ENCODE measurements around the gene CKMT2.

DNA sequence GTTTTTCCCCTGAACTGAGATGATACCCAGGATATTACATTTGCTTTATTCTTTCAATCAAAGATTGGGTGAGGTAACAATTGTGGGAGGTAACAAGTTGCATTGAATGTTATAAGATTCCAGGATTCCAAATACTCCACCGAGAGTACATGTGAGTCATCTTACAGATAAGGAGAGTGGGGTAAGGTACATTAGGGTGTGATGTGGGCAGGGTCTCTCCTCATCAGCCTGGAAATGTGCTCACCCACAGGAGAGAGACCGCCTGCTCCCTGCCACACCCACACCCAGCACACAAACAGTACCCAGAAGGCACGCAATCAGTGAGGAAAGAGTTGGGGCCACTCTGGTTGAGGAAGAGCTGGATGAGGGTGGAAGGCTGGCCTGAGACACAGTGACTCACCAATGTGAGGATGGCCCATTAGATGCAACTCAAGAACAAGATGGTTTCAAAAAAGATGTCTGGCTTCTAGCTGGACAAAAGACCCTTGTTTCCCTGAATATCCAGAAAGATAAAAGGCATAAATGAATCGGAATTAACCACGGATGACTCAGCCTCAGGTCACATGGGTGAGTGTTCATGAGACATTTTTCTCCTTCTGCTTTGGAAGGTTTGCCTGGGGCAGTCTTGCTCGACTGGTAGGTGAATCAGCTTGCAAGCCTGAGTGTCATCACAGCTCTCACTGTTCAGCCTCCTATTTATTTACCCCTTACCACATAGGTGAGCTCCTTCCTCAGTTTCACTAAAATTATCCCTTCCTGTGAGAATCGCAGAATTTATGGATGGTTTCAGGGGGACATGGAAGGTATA, 51.1 kb upstream of the LHFPL2 start:
- PRO-cap, result no peak
- RAMPAGE, long total RNA, 5 experiments, result no peak in any of the 5 experiments
- RRBS, result no CpG with 5 or more reads among the region's 7 CpGs

GRCh38 chr5:79236258-79236974, 485 bp downstream of the JMY start:
- PRO-cap, result unidirectional peak, plus-strand start at chr5:79236471; bidirectional peak, plus-strand start at chr5:79236559, minus-strand start at chr5:79236538
- RAMPAGE, long total RNA, 5 experiments, result no peak in any of the 5 experiments
- RRBS, result 1% methylated on average over 48 of the region's 98 CpGs

DNA sequence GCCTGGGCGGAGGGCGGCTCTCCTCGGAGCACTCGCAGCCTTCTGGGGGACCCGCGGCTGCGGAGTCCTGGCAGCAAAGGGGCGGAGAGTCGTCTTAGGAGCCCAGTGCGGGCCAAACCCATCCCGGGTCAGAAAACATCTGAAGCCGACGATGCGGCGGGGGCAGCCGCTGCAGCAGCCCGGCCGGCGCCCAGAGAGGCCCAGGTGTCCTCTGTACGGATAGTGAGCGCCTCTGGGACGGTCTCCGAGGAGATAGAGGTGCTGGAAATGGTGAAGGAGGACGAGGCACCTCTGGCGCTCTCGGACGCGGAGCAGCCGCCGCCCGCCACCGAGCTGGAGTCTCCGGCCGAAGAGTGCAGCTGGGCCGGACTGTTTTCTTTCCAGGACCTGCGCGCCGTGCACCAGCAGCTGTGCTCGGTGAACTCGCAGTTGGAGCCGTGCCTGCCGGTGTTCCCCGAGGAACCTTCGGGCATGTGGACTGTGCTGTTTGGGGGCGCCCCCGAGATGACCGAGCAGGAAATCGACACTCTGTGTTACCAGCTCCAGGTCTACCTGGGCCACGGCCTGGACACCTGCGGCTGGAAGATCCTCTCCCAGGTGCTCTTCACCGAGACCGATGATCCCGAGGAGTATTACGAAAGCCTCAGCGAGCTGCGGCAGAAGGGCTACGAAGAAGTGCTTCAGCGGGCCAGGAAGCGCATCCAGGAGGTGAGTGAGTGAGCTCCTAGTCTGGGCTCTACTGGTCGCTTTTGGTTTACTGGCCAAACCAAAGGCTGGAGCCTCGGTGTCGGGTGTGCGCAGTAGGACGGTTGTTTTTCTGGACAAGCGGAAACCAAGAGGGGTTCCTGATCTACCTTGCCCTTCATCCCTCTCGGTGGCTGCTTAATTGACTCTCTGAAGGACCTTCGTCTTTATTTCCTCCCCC, 1.3 kb downstream of the JMY start:
- PRO-cap, result bidirectional peak, plus-strand start at position 131 of the sequence, minus-strand start at position 44 of the sequence; unidirectional peak, minus-strand start at position 355 of the sequence; unidirectional peak, minus-strand start at position 431 of the sequence
- RAMPAGE, long total RNA, 5 experiments, result start-site peak on the plus strand in 3 of 5 experiments, centred at positions 115 to 486 of the sequence, 6 to 31 reads per replicate
- RRBS, result 2% methylated on average over 15 of the region's 67 CpGs

DNA sequence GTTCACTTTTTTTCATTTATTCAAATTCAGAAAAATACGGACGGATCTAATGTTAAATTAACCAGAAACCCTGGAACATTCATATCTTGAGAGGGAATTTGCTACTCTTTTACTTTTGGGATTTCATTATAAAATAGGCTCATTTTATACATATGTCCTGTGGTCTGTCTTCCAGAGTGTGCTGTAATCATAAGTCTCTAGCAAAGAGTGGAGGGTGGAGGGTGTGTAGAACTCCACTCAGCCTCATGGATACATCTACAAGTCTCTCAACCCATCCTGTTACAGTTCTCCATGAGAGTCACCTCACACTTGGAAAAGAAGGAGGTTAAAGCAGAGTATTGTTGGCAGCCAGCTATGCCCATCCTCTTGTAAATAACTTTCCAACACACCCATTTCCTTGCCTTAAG, 87.7 kb downstream of the JMY start:
- PRO-cap, result no peak
- RAMPAGE, long total RNA, 5 experiments, result start-site peak on the plus strand in 1 of 5 experiments, centred at position 80 of the sequence, 12 reads per replicate
- RRBS, result no CpG with 5 or more reads among the region's 2 CpGs

DNA sequence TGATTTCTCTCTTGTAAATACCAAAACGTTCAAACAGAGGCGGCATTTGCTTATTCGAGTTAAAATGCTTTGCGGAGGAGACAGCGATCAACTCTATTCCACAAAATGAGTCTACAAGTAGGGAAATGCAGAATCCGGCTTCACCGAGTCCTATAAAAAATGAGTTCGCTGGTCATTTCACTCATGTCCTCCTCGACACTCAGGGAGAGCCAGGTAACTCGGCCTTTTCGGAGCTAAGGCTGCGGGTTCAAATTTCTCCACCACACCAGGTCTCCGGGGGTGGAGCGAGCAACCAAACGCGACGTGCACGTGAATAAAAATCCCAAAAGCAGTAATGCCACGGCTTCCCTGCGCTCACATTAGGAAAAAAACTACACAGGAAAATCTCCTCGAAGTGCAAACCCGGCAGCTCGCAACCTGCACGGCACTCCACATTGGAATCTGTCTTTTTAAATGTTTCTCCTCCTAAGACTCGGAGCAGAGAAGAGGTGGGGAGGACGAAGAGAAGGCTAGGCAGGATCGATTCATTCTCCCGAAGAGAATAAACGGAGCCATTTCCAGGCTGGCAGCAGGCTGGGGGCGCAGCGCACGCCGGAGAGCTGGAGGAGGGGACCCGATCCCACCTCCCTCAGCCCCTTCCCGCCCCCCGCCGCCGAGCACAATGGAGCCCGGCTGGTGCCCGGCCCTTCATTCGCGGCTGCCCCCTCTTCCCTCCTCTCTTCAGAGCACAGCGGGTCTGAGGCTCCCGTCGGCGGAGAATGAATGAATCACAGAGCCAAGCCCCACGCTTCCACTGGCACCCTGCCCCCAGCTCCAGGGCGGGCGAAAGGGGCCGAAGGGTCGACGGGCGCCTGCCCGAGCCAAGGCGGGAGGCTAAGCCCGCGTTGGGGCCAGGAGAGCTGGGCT, 736 bp downstream of the HOMER1 start:
- PRO-cap, result bidirectional peak, plus-strand start at position 480 of the sequence, minus-strand start at position 428 of the sequence
- RAMPAGE, long total RNA, 5 experiments, result start-site peak on the minus strand in 2 of 5 experiments, centred at positions 99 to 280 of the sequence, 10 to 20 reads per replicate
- RRBS, result 2% methylated on average over 16 of the region's 57 CpGs

GRCh38 chr5:79515147-79515287, 1.1 kb upstream of the HOMER1 start:
- PRO-cap, result no peak
- RAMPAGE, long total RNA, 5 experiments, result no peak in any of the 5 experiments
- RRBS, result no CpG with 5 or more reads among the region's 1 CpG

DNA sequence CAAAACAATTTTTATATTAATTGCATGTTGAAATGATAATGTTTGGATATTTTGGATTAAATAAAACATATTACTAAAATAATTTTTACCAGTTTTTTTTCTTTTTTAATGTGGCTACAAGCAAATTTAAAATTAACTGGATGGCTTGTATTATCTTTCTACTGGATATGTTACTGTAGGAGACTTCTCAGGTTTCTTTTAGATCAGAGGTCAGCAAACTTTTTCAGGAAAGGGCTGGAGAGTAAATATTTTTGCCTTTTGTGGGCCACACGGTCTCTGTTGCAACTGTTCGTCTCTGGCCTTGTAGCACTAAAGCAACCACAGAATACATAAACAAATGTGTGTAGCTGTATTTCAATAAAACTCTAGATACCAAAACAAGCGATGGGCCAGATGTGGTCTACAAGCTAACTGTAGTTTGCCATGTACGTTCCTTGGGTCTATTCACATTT, 32.7 kb upstream of the HOMER1 start:
- PRO-cap, result no peak
- RAMPAGE, long total RNA, 5 experiments, result no peak in any of the 5 experiments
- RRBS, result no CpG with 5 or more reads among the region's 4 CpGs

DNA sequence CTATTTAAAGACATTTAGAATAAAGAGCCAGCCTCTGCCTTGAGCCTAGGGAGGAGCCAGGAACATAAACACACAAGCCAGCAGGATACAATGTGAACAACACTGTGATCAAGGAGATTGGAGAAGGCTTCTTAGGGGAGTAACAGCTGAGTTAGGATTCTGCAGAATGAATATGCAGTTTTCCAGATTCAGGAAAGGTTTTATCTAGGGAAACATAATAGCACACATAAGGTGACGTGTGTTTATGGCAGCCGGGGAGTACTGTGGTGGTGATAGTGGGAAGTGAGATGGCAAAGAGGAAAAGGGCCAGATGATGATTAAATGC, 33.2 kb upstream of the HOMER1 start:
- PRO-cap, result no peak
- RAMPAGE, long total RNA, 5 experiments, result no peak in any of the 5 experiments
- RRBS, result no CpG with 5 or more reads among the region's 2 CpGs

- PRO-cap, result no peak
- RAMPAGE, long total RNA, 5 experiments, result start-site peak on the plus strand in 1 of 5 experiments, at chr5:79619737-79620070 at its widest, 9 reads per replicate
- RRBS, result no CpG with 5 or more reads among the region's 4 CpGs
These were observed 7.4 kb downstream of the TENT2 start for GRCh38 chr5:79619524-79620137.

DNA sequence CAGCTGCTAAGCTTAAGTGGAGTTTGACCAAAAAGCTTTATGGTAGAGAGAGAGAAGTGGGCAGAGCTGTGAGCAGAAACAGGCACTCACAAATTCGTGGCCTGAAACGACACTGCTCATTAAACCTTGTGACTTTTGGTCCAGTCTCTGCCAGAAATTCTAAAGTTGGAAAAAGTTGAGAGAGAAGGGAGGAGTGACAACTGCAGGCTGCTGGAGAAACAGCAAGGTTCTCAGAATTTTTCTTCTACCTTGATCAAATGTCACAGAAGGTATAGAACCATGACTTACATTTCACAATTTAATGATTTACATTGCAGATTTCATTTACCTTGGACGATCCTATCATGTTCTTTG, 131.4 kb downstream of the MTX3 start:
- PRO-cap, result no peak
- RAMPAGE, long total RNA, 5 experiments, result no peak in any of the 5 experiments
- RRBS, result no CpG with 5 or more reads among the region's 3 CpGs

DNA sequence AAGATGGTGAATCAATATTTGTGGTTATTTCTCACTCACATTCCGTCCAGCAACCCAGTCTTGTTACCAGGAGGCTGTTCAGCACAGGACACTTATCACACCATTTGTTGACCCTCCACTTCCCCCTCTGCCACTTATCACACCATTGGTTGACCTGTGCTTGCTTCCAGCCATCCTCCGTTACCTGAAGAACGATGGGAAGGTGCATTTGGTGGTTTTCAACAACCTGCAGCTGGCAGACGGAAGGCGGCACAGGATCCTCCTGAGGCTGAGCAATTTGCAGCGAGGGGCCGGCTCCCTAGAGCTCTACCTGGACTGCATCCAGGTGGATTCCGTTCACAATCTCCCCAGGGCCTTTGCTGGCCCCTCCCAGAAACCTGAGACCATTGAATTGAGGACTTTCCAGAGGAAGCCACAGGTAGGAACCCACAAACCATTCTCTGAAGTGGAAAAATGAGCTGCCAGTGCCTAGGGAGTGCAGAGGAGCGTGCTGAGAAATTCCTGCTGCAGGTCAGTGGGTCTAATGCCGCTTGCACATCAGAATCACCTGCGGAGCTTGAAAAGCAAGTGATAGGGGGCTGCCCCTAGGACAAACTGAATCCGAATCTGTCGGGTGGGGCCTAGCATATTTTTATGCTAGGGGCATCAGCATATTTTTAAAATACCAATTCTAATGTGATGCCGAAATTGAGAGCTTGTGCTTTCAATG, 20.6 kb downstream of the THBS4 start:
- PRO-cap, result no peak
- RAMPAGE, long total RNA, 5 experiments, result start-site peak on the plus strand in 1 of 5 experiments, centred at position 281 of the sequence, 12 reads per replicate
- RRBS, result no CpG with 5 or more reads among the region's 14 CpGs

DNA sequence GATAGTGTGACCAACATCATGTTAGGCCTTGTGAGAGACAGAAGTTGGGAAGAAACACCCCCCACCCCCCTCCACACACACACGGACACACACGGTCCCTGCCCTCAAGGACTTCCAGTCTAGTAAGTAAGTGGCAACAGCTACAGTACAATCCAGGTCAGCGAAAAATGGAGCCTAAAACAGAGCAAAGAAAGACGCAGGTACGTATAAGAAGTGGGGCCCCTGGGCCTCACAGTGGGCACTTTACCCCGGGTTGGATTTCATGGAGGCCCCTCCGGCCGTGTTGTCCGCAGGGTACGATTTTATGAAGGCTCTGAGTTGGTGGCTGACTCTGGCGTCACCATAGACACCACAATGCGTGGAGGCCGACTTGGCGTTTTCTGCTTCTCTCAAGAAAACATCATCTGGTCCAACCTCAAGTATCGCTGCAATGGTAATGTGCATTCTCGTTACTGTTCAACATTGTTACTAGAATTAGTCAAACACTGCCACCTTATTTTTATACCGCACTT, 47.0 kb downstream of the THBS4 start:
- PRO-cap, result no peak
- RAMPAGE, long total RNA, 5 experiments, result no peak in any of the 5 experiments
- RRBS, result no CpG with 5 or more reads among the region's 17 CpGs

DNA sequence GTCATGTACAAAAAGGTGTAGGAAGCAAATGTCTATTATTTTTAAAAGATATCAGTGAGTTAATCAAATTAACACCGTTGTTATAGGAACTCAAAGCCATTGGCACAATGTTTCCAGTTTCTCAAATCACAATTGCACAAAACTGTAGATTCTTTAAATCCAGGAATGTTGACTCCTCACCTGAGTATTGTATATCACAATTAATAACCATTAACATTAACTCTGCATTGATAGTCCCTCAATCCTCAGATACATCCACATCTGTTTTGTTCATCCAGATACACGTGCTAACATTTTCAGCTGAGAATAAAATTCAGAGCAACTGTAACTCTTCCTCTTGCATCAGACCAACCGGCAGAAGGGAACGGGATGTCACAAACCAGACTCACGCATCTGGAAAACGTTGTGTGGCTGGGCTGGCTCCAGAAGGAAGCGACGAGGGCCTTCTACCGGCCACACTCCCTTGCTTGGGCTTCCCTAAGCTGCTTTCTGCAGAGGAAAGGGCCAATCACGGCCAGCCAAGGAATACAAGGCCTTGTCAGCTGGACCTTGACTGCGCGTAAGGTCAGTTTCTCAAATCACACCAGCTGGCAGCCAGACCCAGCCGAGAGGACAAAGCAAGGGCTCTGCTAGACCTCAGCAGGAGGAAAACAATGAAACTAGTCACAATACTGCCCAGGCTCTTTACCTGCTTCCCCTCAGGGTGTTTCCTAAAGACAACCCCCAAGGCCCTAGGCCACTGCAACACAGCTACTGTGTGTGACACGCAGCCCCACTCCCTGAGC, 105.9 kb downstream of the THBS4 start:
- PRO-cap, result unidirectional peak, plus-strand start at position 425 of the sequence
- RAMPAGE, long total RNA, 5 experiments, result no peak in any of the 5 experiments
- RRBS, result 34% methylated on average over 5 of the region's 14 CpGs

GRCh38 chr5:80254789-80255441, 933 bp downstream of the SERINC5 start:
- PRO-cap, result unidirectional peak, plus-strand start at chr5:80254926; unidirectional peak, plus-strand start at chr5:80255284
- RAMPAGE, long total RNA, 5 experiments, result no peak in any of the 5 experiments
- RRBS, result no CpG with 5 or more reads among the region's 24 CpGs

DNA sequence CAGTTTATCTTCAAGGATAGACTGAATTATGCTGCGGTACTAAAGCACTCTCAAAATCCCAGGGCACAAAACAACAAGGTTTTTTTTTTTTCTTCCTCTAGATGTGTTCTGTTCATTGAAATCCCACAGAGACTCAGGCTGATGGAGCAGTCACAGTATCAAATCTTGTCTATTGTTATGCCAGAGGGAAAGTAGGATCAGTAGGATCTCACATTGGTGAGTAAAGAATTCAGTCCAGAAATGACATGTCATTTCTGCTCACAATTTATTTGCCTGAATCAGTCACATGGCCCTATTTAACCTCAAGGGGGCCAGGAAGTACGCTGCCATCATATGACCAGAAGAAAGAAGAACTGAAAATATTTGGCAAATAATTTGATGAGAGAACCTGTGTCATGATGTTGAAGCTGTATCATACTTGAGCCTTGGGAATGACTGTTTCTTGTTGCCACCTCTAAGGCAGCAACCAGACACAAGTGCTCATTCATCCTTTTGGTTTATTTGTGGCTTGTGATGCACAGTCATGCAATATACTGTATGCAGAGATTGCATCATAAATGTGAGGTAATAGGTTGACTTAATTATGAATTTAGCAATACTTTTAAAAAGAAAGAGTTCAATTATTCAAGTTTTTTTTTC, 8.4 kb upstream of the ZFYVE16 start:
- PRO-cap, result no peak
- RAMPAGE, long total RNA, 5 experiments, result no peak in any of the 5 experiments
- RRBS, result no CpG with 5 or more reads among the region's 2 CpGs

DNA sequence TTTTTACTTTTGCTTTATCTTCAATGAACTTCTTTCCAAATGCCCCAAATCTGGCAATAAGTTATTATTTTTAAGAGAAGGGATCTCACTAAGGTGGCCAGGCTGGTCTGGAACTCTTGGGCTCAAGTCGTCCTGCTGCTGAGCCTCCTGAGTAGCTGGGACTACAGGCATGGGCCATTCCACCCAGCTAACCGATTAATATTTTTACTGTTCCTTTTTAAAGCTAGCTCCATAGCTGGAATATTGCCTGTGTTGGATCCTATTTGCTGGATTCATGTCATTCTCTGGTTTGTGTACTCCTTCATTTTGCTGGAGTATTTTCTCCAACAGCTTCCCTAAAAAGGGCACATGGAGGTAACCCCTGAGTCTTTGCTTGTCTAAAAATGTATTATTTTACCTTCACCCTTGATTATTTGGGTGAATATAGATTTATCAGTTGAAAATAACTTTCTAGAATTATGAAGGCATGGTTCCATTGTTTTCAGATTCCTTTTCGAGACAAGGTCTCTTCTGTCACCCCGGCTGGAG, 27.5 kb upstream of the MSH3 start:
- PRO-cap, result no peak
- RAMPAGE, long total RNA, 5 experiments, result start-site peak on the minus strand in 3 of 5 experiments, centred at positions 133 to 364 of the sequence, 5 to 23 reads per replicate
- RRBS, result no CpG with 5 or more reads among the region's 4 CpGs

DNA sequence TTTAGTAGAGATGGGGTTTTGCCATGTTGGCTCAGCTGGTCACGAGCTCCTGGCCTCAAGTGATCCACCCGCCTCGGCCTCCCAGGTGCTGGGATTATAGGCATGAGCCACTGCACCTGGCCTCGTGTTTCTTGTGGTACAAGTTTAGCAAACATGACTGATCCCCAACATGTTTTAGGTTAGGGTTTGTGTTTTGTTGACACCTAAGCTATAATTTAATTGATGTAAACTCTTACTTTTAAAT, 24.0 kb downstream of the RASGRF2 start:
- PRO-cap, result no peak
- RAMPAGE, long total RNA, 5 experiments, result no peak in any of the 5 experiments
- RRBS, result no CpG with 5 or more reads among the region's 4 CpGs

DNA sequence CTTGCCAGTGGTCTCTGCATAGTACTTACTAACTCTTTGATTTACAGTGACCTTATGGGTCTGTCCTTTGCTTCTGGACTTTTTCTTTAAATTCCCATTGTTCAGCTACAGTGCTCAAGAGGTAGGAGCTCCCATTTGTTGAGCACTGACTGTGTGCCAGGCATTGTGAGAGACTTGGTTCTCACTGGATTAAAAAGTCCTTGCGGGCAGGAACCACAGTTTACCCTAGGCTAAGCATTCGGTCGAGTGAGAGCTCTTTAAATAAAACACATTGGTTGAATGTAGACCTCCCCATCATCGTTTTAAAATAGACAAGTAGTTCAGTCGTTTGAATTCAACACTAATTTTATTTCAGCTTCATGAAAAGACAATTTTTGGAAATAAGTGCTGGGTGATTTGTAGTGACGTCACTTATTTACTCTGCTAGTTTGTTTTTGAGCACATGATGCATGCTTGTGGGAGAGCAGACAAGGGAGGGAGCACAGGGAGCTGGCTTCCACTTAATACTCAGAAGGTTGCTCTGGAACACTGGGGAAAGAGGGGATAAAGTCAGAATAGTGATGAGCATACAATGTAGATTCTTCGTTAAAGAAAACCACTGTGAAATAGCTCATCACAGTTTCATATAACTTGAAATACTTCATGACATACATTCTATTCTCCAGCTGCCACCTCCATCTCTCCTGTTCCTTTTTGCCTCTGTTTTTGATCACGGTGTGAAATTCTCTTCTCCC, 27.1 kb downstream of the RASGRF2 start:
- PRO-cap, result unidirectional peak, plus-strand start at position 461 of the sequence
- RAMPAGE, long total RNA, 5 experiments, result no peak in any of the 5 experiments
- RRBS, result no CpG with 5 or more reads among the region's 8 CpGs

DNA sequence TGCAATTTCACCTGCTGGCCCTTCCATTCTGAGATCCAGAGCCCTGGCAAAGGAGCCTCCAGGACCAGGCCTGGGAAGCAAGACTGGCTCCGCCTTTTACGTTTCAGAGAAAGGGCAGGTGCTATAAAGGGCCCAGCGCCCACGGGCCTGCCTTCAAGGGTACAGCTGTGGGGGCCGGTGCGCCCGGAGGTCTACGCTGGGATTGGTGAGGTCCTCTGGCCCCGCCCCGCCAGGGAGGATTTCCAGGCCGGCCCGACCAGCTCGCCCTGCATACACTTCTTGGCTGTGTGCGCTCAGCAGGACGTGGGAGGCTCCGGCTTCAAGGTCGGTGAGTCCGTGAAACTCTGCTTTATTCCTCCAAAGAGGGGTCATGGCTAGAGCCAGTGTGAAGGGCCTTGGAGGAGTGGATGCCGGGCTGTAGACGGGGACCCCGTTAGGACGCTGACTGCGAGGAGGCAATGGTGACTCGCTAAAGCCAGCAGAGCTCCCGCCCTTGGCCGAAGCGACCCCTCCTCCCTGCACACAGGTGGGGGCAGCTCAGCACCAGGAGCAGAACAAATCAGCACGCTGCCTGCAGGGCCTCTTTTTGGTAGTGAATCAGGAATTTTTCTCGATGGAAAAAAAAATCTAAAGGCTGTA, at the start of gene CKMT2:
CKMT2 (plus strand) TSS at position 269 of the 639 bp plus-strand sequence.
- PRO-cap, result bidirectional peak, plus-strand start at position 271 of the sequence, minus-strand start at position 281 of the sequence
- RAMPAGE, long total RNA, 5 experiments, result start-site peak on the plus strand in 4 of 5 experiments, centred at positions 269 to 270 of the sequence, 35 to 100 reads per replicate
- RRBS, result 6% methylated on average over 13 of the region's 29 CpGs

DNA sequence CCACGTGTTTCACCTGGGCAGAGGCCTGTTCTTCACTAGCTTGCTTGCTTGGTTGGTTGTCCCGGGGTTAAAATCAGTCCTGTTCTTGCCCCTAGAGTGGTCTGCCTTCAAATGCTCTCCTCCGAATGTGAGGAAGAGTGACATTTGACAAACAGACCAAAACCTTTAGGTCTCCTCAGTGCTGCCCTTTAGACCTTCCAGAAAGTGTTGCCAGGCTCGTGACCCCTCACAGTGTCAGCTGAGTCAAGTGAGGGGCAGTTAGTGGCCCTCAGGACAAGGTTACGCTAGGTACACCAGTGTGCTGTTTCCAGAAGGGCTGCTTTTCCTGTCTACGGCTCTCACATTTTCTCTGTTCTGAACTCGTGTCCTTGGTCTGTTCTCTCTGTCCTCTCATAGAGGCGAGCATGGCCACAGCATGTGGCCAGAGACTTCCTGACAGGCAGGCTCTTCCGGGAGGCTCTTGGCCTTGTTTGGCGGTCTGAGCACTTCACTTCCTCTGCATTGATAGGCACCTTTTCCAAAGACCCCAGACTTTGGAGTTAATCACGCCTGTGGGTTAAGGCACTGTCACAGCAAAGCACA, 1.0 kb downstream of the CKMT2 start:
- PRO-cap, result no peak
- RAMPAGE, long total RNA, 5 experiments, result no peak in any of the 5 experiments
- RRBS, result 99% methylated on average over 1 of the region's 11 CpGs

Data from stomach (tissue), 7 donors.